Transverse colon (tissue), 4 donors: ENCODE measurements around a stretch of chr12.

DNA sequence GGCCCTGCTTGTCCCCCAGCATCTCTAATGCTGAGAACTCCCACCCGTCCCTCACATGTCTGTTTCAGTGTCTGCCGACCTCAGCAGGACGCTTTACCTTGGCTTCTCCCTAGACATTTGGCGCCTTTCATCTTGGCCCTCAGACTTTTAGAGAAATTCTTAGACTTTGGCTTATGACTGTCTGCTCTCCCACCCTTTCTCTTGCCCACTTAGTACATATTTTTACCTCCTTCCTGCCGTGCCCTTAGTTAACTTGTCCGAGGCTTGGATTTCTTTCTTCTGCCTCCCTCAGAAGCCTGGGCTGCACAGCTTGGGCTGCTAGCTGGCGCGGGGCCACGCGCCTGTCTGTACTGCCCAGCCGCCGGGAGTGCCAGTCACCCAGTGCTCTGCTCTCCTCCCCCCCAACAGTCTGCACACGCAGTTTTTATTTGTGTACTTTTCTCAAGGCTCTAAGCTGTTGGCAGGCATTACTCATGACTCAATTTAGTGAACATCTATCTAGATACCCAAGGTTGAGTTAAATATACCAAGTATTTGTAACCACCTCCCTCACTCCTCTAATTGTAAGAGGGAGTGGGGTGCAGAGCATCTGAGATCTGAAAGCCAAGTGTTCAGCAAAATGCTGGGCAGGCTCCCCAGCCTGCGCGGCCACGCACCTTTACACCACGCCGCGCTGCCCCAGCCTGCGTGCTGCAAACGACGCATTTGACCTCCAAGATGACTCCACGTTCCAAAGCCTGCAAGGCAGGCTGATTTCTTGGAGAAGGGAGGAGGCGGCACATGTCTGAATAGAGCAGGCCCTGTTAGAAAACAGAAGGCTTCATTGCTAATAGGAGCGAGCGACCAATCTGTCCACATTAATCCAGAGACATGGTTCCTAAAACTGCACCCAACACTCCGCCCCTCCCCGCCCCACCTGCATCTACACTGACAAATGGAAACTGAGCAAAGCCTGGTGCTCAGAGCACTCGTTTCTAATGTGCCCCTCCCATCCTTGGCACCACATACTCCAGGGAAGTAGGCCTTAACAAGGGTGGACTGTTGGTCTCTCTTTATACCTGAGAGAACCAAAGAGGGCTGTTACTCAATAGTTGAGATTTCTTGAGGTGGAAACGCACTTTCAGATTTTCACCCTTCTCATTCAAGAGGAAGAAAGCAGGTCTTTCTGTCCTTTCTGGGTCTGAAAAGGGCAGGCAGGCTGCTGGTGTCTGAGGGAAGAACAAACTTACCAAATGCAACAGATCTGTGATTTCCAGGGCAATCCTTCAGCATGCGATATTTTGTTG is 18.2 kb upstream of the CACNA2D4 start:
- PRO-cap: bidirectional peak, plus-strand start at position 348 of the sequence, minus-strand start at position 347 of the sequence; unidirectional peak, minus-strand start at position 369 of the sequence
- RAMPAGE, long total RNA, 4 experiments: start-site peak on the minus strand in 1 of 4 experiments, centred at position 353 of the sequence, 8 reads per replicate

- PRO-cap: no peak
- RAMPAGE, long total RNA, 4 experiments: no peak in any of the 4 experiments
These were observed 11.4 kb downstream of the CACNA1C start for GRCh38 chr12:2063976-2064836.

DNA sequence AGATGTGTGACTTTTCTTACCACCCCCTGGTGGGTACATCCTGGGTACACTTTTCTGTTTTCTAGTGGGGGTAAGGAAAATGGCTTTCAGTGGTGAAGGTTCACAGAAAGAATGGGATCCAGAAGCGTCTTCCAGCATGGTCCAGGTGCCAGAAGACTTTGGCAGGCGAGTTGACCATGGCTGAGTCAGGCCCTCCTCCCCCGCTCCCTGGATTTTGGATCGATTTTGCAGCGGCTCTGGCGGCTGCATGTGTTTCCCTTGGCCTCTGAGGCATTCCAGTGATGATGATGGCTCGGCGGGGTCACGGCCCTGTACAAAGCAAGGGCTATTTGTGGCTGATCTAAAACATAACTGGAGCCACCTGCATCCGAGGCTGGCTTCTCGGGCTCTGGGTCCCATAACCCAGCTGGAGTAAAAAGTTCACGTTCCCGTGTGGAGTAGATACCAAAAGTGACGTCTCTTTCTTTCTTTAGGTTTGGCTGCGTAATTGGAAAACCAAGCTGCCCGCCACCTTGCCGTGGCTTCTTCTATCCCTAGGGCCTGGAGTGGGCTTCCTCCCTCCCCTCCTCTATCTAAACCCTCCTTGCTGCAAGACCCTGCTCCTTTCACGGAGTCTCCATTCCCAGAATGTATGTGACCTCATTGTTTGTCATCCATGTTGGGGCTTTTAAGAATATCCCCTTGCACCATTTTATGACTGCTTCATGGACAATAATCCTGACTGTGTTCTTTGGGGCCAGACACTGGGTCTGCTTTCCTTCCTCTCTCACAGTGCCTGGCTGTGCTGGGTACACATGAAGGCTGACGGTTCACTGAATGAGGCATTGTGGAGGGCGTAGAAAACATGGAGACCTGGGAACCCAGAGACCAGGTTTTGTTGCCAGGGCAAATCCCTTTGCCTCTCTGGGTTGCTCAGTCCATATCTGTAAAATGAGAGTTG is 111.0 kb downstream of the CACNA1C start:
- PRO-cap: no peak
- RAMPAGE, long total RNA, 4 experiments: no peak in any of the 4 experiments

- PRO-cap: no peak
- RAMPAGE, long total RNA, 4 experiments: start-site peak on the plus strand in 2 of 4 experiments, at chr12:2238554-2238612 at its widest, 8 to 20 reads per replicate
These were observed 185.5 kb downstream of the CACNA1C start for GRCh38 chr12:2238241-2238715.

DNA sequence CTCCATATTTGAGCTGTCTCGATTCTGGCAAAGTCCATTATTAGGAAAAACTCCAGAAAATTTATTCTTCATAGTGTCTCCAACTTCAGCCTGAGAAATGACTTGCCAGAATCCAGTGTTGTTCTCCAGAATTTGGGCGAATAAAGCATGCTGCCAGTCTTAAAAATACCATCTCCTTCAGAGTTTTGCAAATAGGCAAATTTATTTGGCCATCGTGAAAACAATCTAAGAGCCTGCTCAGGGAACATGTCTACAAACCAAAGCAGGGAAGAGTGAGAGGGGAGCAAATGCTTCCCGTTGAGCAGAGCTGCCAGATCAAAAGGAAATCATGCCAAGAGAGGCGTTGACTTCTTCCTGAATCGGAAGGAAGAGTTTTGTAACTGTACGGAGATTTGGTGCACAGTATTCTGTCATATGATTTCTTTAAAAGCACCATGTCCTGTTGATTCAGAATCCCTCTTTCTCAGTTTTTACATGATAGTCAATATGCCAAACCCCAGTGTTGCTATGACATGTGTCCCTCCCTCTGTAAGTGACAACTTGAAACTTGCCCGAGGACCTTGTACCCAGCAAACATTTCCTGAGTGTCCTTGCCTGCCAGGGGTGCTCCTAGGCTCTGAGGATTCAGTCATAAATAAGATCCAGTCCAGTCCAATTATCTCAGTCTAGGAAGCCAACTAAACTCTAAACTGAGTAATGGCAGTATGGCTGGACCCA is 300.3 kb upstream of the FKBP4 start:
- PRO-cap: no peak
- RAMPAGE, long total RNA, 4 experiments: no peak in any of the 4 experiments

GRCh38 chr12:2628319-2628796 is 166.4 kb upstream of the FKBP4 start:
- PRO-cap: unidirectional peak, minus-strand start at chr12:2628522
- RAMPAGE, long total RNA, 4 experiments: no peak in any of the 4 experiments

DNA sequence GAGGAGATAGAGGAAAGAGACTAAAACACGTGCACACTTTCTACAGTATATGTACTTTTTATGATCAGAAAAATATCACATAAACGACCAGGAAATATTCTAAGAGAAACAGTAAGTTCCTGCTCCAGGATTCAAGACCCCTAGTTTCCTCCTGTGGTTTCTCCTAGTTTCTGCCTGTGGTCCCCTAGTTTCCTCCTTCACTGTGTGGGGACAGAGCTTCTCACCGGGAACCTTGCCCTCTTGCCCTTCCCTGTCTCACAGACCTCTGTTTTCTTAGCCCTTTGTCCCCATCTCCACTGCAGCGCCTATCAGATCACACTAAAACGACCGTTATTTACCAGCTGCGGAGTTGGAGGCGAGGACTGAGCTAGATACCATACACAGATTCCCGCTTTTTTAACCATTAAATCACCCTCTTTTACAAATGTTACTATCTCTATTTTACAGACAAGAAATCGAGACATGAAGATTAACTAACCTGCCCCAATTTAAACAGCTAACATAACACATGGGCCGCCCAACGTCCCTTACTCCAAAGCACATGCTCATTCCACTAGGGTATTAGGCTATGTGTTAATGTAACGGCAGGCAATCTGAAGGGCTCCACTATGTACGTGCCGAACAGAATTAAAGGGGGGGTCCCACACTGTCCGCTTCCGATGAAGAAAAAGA is 2.1 kb upstream of the FKBP4 start:
- PRO-cap: no peak
- RAMPAGE, long total RNA, 4 experiments: no peak in any of the 4 experiments

GRCh38 chr12:2796917-2797538 is 2.3 kb downstream of the FKBP4 start:
- PRO-cap: no peak
- RAMPAGE, long total RNA, 4 experiments: start-site peak on the plus strand in 1 of 4 experiments, at chr12:2797137-2797275 at its widest, 28 reads per replicate

GRCh38 chr12:2878183-2879126 is 1.4 kb downstream of the RHNO1 start:
- PRO-cap: unidirectional peak, minus-strand start at chr12:2878480
- RAMPAGE, long total RNA, 4 experiments: no peak in any of the 4 experiments

GRCh38 chr12:2890991-2891944 is 577 bp downstream of the TULP3 start:
- PRO-cap: bidirectional peak, plus-strand start at chr12:2891438, minus-strand start at chr12:2891332
- RAMPAGE, long total RNA, 4 experiments: no peak in any of the 4 experiments

GRCh38 chr12:2944203-2944960 is 14.8 kb upstream of the TEAD4 start:
- PRO-cap: no peak
- RAMPAGE, long total RNA, 4 experiments: no peak in any of the 4 experiments

- PRO-cap: no peak
- RAMPAGE, long total RNA, 4 experiments: no peak in any of the 4 experiments
These were observed 4.7 kb downstream of the TEAD4 start for GRCh38 chr12:2963766-2964365.

- PRO-cap: no peak
- RAMPAGE, long total RNA, 4 experiments: no peak in any of the 4 experiments
These were observed 30.9 kb upstream of the TSPAN9 start for GRCh38 chr12:3046303-3046626.

DNA sequence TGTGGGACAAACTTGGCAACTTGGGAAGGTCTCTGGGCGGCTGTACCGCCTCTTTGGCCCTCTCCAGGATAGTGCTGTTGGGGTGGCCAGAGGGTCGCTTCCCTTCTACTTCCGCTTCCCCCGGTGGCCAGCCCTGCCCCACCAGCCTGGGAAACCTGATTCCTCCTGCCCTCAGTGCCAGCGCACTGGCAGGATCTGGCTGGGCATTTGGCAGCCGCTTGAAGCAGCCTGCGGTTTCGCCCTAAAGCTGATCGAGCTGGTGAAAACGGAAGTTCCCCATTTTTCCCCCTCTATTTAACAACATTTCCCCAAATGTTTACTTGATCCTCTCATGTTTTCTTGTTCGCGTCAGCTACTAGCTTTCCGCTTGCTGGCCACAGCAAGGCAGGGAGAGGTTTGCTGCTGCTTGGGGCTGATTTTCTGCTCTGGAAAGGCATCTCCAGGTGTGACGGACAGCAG is 52.9 kb downstream of the TSPAN9 start:
- PRO-cap: no peak
- RAMPAGE, long total RNA, 4 experiments: no peak in any of the 4 experiments

DNA sequence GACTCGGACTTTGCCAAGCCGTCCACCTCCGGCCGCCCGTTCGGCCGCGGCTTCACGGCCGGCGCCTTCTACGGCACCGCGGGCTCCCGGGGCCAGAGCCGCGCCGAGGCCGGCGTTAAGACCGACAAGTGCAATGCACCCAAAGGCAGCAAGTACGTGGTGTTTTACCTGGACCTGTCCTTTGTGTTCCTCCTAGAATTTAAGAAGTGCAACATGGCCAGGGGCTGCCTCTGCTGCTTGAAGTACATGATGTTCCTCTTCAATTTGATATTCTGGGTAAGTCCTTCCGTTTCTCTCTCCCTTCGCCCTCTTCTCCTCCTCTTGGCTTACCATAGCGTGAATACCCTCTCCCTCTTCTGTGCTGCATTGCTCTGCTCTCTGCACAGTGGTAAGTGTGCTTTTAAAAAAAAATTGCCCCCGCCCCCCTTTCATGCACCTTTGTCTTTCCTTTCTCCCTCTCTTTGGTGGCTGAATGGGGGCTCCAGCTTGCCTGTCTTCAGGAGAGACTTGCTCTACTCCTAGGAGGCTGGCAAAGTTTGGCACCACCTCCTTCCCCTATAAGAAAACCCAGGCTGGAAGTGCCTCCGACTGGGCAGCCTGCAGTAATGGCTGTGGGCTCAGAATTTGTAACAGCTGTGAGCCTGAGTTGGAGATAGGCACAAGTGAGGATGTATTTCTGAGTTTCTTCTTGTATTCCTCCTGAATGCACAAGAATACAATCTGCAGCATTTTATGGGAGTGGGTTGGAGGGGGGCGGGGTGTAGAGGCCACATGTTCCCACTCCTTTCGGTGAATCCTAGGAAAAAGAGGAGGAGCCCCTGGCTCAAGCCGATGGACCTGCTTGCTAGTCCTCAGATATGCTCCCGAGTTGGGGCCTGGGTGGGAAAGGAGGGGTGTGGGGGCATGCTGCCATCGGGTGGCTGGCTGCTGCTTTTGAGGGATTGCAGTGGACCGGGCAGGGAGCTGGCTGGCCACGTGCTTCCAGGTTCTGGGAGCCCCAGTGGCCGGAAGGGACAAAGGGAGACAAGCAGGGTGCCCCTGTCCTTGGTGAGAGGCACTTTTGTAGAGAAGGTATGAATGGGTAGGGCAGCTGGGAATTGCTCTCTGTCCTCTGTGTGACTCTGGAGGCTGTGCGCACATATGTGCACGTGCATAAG is 124.2 kb downstream of the TSPAN9 start:
- PRO-cap: no peak
- RAMPAGE, long total RNA, 4 experiments: no peak in any of the 4 experiments

DNA sequence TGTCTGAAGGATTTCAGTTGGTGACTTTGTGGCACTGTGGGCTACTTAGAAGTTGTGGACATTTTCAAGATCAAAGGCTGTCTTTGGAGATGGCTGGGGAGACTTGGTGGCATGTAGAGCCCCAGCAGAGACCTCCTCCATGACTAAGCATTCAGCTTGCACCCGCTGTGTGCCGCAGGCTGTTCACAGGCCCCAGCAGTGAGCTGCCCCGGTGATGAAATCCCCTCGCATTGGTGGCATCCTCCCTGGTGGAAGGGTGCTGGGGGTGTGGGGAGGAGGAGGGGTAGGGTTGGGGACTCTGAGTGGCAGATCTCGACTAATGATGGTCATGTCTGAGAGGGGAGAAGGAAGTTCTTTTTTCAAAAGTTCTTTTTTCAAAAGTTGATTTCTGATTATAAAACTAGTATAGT is 173.9 kb downstream of the TSPAN9 start:
- PRO-cap: no peak
- RAMPAGE, long total RNA, 4 experiments: no peak in any of the 4 experiments

GRCh38 chr12:3254937-3255736 is 178.0 kb downstream of the TSPAN9 start:
- PRO-cap: no peak
- RAMPAGE, long total RNA, 4 experiments: no peak in any of the 4 experiments

- PRO-cap: no peak
- RAMPAGE, long total RNA, 4 experiments: no peak in any of the 4 experiments
These were observed 318 bp upstream of the PRMT8 start for GRCh38 chr12:3490698-3491072.

DNA sequence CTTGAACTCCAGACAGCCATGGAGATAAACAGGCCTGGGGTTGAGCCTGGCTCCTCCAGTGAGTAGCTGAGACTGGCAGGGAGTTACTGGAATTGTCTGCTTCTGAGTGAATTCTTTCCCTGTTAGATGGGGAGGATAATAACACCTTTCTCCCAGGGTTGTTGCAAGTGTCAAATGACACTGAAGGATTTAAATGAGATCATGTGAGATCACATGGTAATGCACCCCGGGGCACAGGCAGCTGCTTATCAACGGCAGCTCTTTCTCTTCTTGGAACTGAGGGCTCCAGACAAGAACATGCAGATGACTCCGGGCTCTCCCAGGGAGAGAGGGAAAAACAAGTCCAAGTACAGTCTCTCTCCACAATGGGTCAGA is 109.0 kb downstream of the PRMT8 start:
- PRO-cap: no peak
- RAMPAGE, long total RNA, 4 experiments: no peak in any of the 4 experiments

- PRO-cap: no peak
- RAMPAGE, long total RNA, 4 experiments: no peak in any of the 4 experiments
These were observed 26.5 kb downstream of the CRACR2A start for GRCh38 chr12:3726309-3726839.